ENCODE measurements around a stretch of chr21.

DNA sequence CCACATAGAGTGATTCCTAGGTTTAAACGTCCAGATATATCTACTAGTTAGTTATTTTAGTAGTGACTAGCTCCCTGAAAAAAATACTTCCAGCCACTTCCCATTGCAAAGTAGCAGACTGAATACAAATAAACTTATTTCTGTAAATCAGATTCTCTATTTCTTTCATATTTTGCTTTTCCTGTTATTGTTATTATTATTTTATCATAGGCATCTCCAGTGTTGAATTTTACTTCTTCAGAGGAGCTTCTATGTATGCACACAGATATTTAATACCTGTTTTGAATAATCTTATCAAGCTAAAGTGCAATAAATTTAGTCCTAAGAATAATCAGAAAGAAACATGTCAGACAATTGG is 762.8 kb upstream of the CXADR start:
- PRO-cap, result unidirectional peak, minus-strand start at position 85 of the sequence

DNA sequence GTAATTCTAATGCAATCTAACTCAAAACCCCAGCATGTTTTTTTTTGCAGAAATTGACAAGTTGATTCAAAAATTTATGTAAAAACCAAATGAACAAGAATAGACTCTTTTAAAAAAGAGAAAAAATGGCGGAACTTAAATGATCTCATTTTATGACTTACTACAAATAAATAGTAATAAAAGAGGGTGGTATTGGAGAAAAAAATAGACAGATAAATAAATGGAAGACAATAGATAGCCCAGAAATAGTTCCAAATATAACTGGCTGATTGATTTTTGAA is 677.1 kb upstream of the CXADR start:
- PRO-cap, result no peak

GRCh38 chr21:17070779-17071216 is 442.0 kb upstream of the CXADR start:
- PRO-cap, result no peak

- PRO-cap, result bidirectional peak, plus-strand start at chr21:17455585, minus-strand start at chr21:17455584
Observed at GRCh38 chr21:17455331-17455756, 57.5 kb upstream of the CXADR start.

DNA sequence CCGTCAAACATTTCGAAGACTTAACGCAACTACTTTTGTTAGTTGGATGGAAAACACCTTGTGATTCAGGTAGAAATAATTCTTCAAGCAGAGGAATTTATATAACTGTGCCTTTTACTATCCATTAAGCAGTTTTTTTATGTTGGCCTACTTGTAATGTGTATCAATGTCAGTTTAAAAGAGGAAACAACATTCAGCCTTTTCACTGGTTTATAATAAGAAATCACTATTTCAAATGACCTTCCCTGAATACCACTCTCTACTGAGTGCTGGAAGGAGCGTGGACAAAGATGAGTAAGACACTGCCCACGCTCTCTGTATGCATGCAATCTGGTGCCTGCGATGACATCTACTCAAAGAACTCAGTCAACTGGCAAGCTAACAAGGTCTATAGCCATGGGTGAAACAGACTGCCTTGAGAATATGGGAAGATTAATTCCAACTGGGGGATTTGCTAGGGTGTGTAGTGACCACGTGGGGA is 49.5 kb upstream of the CXADR start:
- PRO-cap, result no peak

GRCh38 chr21:17796464-17796943 is 22.7 kb downstream of the C21orf91 start:
- PRO-cap, result no peak

- PRO-cap, result no peak
Observed at GRCh38 chr21:21200657-21201632, 202.7 kb downstream of the NCAM2 start.

GRCh38 chr21:25637758-25638068 is 1.3 kb upstream of the JAM2 start:
- PRO-cap, result no peak

DNA sequence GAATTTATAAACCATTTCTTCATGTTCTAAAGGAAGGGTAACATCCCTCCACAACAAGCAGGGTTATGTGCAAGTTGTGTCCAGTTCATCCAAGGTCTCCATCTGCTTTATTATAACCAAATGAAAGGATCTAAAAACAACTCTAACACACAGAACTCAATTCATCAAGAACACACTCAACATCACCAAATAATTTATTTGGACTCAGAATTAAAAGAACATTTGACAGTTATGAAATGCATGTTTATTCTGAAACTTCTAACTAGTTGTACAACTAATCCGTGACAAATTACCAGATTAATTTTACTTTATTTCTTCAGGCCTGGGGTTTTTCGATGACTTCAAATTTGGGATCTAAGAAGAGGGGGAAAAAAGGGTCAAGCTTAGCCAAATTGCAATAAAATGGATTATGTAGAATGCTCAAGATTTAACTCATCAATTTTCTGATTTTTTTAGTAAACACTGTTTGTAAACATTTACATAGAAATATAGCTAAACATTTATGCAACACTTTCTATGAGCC is 10.3 kb downstream of the ATP5PF start:
- PRO-cap, result no peak

- PRO-cap, result no peak
Observed at GRCh38 chr21:25891522-25892061, 156.8 kb downstream of the GABPA start.

DNA sequence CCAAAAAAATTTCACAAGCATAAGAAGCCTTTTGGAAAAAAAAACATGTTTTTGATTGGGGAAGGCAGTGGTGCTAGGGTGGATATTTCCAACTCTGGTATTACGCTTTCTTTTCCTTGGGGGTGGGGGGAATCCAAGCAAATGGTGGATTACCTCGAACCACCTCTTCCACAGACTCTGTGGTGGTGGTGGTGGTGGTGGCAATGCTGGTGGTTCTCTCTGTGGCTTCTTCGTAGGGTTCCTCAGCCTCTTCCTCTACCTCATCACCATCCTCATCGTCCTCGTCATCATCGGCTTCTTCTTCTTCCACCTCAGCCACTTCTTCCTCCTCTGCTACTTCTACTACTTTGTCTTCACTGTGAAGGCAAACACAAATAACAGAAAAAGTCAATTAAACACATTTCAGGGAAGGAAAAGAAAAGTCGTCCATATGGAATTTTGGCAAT is 148.9 kb downstream of the APP start:
- PRO-cap, result no peak

DNA sequence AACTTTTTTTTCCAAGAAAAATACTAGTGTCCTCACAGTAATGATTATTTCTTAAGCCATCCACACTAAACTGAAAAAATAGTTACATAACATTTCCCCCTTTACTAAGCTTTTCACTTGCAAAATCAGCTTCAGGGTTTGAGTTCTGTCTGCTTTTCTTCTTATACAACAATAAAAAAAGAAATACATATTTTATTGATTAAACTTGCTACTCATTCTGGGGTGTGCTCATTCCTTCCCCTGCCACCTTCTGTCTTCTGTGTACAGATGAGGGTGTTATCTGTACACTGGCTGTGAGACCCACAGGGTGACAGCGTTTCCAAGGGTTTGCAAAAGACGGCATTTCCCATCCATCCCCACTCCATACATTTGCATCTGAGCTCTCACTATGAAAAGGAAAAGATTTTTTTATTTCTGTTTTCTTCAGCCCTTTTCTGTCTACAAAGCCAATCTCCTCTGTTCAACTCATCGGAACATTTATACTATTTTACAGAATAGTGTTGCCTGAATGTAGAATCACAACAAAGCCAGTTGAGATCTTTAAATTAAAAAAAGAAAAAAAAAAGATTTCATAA is 4.4 kb downstream of the APP start:
- PRO-cap, result no peak

- PRO-cap, result no peak
Observed at GRCh38 chr21:26686100-26686537, 113.0 kb upstream of the CYYR1 start.

DNA sequence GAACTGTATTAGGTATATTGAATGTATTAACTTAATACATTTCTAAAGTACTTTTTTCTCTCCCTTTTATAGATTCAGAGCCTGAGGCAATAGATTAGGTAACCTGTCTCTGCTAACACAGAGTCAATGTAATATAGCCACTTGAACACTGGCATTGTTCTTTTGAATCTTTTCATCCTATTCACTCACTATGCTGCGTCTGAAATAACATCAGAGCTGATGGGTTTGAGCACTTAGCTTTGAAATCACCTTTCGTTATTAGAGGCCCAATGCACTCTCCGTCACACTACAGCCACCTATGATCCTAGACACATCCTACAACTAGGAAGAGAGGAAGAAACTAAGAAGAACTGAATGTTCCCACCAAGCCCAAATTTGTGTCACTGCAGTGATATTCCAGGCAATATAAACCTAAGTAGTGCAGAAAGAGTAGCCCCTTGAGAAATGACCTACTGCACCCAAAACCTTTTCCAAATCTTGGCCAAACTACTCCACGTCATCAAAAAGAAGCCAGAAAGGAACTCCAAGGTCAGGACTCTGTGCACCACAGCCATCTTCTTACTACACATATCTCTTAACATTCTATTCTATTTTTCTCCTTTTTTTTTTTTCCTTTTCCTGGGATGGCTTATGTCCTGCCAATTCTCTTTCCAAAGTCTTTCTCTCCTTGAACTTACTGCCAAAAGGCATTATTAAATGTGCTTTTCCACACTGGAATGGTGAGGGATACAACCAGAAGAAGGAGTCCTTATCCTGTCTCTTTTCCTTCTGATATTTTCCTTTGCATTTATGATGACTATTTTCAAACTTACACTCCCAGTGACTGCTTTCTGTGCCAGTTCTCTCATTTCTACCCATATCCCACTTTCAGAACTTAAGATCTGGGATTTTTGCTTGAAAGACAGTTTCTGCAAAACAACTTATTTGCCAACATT is 60.2 kb downstream of the ADAMTS1 start:
- PRO-cap, result no peak

- PRO-cap, result no peak
Observed at GRCh38 chr21:26840194-26840706, 5.0 kb downstream of the ADAMTS1 start.

- PRO-cap, result bidirectional peak, plus-strand start at chr21:26843174, minus-strand start at chr21:26843052
Observed at GRCh38 chr21:26842819-26843443, 2.3 kb downstream of the ADAMTS1 start.

- PRO-cap, result no peak
Observed at GRCh38 chr21:26844019-26844647, 1.1 kb downstream of the ADAMTS1 start.

DNA sequence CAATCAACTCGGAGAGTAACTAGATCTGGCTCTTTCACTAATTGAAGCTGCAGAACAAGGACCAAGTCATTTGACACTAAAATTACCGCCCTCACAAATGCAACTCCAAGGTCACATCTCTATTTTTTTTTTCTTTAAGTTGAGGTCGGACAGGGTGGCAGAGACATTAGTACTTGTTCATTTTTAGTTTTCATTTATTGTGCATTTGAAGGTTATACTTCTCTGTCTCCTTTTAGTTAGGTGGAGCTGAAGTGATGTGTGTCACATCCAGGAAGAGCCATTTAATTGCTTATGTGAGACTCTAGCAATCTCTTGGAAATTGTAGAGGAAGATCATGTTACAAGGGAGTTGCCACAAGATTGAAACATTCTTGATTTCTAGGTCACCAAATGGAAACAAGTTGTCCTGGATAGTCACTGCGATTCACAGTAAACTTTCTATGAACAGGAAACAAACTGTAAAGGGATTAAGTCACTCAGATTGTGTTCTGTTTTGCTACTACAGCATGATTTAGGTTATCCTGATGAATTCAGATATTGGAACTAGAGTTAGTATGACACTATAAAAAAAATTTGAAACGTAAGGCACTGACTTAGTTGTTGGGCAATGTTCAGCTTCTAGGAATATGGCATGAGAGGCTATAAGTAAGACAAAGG is 138.2 kb upstream of the ADAMTS5 start:
- PRO-cap, result no peak

DNA sequence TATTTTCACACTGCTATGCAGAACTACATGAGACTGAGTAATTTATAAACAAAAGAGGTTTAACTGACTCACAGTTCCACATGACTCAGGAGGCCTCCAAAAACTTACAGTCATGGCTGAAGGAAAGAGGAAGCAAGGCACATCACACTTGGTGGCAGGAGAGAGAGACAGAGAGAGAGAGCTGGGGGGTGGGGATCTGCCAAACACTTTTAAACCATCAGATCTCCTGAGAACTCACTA is 742.5 kb downstream of the N6AMT1 start:
- PRO-cap, result no peak

- PRO-cap, result no peak
Observed at GRCh38 chr21:28393154-28393696, 491.9 kb downstream of the N6AMT1 start.

All from mucosa of descending colon (tissue), 1 donor.